ENCODE measurements around a stretch of chr18.

DNA sequence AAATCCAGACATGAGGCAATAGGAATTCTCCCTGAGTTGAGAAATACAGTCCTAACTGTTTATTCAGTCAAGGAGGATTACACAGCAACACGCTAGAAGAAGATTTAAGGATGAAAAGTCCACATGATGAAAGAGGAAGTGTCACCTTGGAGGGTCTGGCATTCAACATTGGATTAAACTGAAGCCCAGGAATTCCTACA lies 142.3 kb downstream of the SOCS6 start:
- RRBS: no CpG with 5 or more reads among the region's 1 CpG

DNA sequence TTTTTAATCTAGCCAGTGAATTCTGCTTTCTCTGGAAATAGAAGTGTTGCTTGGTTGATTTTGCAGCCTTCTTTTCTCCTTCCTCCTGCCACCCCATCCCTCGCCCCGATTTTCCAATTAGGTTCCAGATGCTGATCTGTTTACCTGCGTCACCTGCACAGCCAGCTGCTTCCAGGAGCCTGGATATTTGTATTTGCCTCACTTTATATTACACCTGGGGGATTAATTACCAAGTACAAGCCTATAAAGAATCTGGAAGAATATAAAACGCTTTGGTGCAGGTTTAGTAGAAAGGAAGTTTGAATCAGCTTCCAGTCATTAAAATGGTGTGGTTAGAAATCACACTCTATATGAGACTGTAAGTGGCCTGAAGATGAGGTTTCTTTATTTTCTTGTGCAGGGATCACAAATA lies 234.5 kb downstream of the SOCS6 start:
- RRBS: no CpG with 5 or more reads among the region's 4 CpGs

GRCh38 chr18:70599295-70599770 lies 310.5 kb downstream of the SOCS6 start:
- RRBS: no CpG with 5 or more reads among the region's 3 CpGs

GRCh38 chr18:74023045-74023804 lies 124.4 kb downstream of the FBXO15 start:
- RRBS: no CpG with 5 or more reads among the region's 5 CpGs

DNA sequence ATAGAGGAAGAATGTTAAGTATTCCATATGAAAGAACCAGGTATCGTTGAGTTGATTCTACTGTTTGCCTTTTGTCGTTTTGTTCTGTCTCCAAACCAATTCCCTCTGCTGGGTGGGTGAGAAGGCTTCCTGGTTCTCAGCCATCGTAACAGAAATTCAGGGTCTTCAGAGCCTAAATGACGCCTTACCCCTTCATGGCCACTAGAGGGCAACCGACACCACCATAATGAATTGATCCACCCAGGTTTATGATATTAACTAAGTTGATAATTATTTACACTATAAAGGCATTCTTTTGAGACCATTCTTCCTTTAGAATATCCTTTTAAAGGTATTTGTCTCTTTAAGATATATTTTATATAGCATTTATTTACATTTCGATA lies 48.0 kb downstream of the TIMM21 start:
- RRBS: no CpG with 5 or more reads among the region's 6 CpGs

DNA sequence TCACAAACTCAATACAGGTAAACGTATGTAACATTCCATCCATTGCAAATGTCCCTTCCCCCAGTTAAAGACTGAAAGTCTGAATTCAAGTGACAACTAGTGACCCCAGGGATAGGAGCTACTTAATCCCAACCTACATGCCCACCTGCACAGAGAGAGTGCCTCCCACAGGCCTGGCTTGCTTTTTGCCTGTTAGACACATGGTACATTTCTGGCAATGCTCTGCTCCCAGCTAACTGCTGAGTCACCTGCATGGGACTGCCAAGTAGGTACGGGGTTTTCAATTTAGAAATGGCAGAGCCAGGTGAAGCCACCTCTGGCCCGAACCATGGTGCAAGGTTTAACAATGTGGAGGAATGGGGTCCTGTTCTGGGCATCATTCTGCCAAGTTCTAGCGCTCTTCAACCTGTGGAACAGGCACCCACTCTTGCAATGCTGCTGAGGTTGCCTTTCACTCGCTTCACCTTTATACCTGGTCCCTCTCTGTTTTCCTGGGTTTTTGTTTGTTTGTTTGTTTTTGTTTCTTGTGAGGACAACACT lies 60.4 kb downstream of the CYB5A start:
- RRBS: no CpG with 5 or more reads among the region's 5 CpGs

- RRBS: no CpG with 5 or more reads among the region's 10 CpGs
Measured at GRCh38 chr18:74260682-74261674, 30.8 kb downstream of the CYB5A start.

DNA sequence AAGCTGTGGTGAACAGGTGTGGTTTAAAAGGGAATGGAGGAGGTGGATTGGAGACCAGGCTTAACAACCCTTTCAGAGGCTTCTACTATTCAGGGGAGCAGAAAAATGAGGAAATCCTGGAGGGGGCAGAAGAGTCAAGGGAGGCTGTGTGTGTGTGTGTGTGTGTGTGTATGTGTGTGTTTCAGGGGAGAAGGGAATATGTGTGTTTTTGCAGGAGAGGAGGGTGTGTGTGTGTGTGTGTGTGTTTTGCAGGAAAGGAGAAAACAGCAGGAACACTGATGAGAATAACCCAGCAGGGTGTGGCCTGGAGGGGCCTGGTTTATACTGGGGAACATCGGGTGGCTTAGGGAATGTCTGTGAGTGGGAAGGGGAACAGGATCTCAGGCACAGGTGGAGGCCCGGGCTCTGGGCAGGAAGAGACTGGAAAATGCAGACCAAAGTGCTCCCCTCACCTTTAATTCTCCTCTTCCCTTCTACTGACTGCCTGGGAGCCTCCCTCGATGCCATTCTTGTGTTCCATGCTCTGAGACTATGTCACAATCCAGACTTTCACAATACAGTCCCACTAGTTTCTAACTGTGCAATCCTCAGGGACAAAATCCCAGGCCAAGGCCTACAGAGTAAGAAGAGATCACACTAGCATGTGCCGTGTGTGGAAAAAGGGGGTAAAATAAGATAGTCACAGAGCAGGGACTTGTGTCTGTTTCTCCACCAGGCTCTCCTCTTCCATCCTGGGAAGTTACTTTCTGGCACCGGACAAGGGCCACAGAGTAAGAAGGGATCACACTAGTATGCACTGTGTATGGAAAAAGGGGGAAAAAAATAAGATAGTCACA lies 9.9 kb downstream of the CYB5A start:
- RRBS: no CpG with 5 or more reads among the region's 5 CpGs

GRCh38 chr18:74456160-74456825 lies 815 bp downstream of the DIPK1C start:
- RRBS: 4% methylated on average over 24 of the region's 51 CpGs

DNA sequence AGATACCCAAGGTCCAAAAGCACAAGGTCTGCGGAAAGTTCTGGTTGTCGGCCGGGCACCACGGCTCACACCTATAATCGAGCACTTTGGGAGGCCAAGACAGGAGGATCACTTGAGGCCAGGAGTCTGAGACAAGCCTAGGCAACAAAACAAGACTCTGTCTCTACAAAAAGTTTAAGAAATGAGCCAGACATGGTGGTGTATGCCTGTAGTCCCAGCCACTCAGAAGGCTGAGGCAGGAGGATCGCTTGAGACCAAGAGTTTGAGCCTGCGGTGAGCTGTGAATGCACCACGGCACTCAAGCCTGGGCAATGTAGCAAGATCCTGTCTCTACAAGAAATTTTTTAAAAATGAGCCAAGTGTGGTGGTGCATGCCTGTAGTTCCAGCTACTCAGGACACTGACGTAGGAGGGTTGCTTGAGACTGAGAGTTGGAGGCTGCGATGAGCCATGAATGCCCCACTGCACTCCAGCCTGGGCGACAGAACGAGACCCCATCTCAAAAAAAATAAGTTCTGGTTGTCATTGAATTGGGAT lies 13.9 kb upstream of the CNDP1 start:
- RRBS: no CpG with 5 or more reads among the region's 12 CpGs

DNA sequence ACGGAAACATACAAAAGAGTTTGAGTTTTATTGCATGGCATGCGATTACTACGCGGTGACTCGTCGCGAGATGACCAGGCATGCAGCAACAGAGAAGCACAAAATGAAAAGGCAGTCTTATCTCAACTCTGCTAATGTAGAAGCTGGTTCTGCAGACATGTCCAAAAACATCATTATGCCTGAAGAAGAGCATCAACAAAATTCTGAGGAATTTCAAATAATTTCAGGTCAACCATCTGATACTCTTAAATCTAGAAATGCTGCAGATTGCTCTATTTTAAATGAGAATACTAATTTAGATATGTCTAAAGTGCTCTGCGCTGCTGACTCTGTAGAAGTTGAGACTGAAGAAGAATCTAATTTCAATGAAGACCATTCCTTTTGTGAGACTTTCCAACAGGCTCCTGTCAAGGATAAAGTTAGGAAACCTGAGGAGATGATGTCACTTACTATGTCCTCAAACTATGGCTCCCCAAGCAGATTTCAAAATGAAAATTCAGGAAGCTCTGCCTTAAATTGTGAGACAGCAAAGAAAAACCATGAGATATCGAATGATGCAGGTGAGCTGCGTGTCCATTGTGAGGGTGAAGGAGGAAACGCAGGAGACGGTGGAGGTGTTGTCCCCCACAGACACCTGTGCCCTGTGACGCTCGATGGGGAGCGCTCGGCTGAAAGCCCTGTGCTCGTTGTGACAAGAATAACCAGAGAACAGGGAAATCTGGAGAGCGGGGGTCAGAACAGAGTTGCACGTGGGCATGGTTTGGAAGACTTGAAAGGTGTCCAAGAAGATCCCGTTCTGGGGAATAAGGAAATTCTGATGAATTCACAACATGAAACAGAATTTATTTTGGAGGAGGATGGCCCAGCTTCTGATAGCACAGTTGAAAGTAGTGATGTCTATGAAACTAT lies 36.7 kb downstream of the ZNF407 start:
- RRBS: no CpG with 5 or more reads among the region's 20 CpGs

DNA sequence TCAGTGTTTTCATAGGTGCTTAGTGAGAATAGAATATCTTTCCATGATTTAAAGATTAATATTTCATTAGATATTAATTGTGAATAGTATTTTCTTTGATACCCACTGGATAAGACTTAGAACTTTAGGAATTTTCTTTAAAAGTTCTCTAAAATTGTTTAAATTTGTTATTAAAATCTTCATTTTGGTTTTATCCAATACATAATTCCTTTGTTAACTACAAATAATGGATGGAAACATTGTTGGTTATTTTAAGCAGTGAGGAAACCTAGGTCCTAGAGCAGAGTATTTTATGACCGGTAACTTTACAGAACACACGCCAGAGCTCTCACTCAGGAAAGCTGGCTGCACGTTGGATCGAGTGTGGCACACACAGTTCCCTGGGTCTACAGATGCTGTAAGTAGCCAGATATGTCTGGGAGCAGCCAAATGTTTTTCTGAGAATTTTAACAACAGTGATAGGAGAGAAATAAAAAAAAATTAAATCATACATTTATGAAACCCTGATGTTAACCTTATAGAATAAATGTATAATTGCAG lies 264.4 kb downstream of the ZNF407 start:
- RRBS: no CpG with 5 or more reads among the region's 4 CpGs

- RRBS: no CpG with 5 or more reads among the region's 4 CpGs
Measured at GRCh38 chr18:74868456-74868829, 270.8 kb downstream of the ZNF407 start.

DNA sequence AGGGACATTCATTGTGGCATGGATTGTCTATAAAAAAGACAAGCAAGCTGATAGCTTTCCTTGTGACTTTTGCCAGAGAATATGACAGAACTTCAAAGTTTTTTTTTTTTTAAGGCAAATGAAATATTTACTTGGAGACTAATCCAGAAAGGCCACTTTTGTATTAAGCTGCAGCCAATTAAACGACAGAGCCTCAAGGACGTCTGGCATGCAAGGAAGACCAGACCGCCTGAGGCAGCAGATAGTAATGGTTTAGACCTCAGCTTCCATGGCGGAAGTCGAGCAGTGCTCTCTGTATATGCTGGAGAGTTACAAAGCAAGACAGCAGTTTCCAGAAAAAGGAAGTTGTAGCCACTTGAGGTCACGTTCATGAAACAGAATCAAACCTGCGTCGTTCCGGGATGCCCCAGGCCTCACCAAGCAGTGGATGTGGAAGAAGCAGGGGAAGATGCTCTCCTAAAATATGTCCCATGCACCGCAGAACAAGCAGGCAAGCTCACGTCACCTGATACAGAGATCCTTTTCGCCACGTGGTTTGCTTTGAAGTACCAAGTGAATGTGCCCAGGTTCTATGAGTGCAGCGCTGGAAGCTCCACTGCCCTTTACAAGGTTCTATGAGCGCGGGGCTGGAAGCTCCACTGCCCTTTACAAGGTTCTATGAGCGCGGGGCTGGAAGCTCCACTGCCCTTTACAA lies 142.0 kb downstream of the PTGR3 start:
- RRBS: no CpG with 5 or more reads among the region's 18 CpGs

- RRBS: no CpG with 5 or more reads among the region's 9 CpGs
Measured at GRCh38 chr18:75199325-75200117, 9.4 kb downstream of the PTGR3 start.

DNA sequence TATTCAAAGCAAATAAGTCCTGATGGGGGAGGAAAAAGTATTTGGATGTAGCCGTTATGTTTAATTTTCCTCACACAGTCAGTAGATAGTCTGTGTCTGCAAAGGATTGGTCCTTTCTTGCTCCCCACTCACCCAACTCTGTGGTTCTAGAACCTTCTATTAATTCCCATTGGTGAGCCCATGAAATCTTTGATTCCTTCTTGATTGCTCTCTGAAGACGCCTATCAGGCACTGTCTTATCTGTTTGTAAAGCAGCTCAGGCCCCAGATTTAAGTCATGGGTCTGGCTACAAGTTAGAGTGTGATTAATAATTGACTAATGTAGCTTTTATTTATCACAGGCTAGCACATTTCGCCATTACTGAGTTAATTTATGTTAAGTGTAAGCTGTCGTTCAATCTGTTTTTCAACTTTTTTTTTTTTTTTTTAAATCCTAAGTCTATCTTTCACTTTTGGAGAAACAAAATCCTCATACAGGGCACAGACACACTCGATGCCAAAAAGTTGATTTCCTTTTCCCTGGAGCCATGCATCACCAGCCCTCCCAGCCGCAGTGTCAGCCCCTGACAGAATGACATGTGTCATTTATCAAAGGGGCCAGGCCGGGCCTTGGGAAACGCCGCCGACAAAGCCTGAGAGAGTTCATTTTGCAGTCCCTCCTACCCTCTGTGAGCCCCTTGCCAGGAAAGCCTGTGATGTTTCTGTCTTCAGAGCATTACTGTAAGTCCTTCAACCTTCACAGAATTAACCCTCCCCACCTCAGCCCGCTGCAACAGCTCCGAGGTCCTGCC lies 15.8 kb downstream of the TSHZ1 start:
- RRBS: no CpG with 5 or more reads among the region's 12 CpGs

- RRBS: no CpG with 5 or more reads among the region's 12 CpGs
Measured at GRCh38 chr18:75227585-75228316, 17.2 kb downstream of the TSHZ1 start.

- RRBS: no CpG with 5 or more reads among the region's 10 CpGs
Measured at GRCh38 chr18:75247558-75248568, 37.3 kb downstream of the TSHZ1 start.